GM23248 (cell line): ENCODE data around the gene CNDP2.

DNA sequence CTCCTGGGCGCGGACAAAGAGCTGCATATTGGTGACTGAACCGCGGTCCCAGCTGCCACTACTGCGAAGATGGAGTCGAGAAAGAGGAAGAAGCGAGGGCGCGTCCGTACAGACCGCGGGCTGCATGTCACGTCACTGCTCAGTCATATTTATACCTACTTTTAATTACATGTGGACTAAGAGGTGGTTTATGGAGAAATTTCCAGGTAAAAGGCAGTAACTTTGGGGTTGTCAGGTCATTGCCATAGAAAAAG is 66.9 kb downstream of the DIPK1C start:
- RAMPAGE, long total RNA, result no peak

GRCh38 chr18:74496173-74497511 is at the start of gene CNDP2:
CNDP2 (plus strand) TSS chr18:74496363.
- RAMPAGE, long total RNA, result no peak

DNA sequence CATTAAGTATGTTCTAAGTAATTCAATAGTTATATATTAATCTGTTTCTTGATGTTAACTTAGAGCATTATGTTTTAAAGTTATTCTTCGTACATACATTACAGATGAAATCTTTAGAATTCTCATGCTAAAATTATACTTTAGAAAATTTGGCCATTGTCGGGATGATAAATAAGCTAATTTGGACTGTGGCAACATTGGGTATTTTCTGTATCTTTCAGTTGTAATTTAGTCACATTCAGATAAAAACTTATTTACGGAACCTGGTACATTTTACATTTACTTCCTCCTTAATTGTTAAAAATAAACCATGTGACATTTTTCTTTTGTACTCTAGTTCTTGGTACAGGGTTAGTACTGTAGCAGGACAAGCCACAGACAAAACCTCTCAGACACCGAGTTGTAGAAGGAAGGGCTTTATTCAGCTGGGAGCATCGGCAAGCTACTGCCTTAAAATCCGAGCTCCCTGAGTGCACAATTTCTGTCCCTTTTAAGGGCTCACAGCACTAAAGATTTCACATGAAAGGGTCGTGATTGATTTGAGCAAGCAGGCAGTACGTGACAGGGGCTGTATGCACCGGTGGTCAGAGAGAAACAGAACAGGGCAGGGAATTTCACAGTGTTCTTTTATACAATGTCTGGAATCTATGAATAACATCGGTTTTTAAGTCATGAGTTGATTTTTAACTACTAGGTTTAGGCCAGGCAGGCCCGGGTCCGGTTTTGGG is 4.3 kb downstream of the CNDP2 start:
- RAMPAGE, long total RNA, result no peak

- RAMPAGE, long total RNA, result no peak
These were observed 8.7 kb upstream of the ZNF407 start for GRCh38 chr18:74588882-74589467.

DNA sequence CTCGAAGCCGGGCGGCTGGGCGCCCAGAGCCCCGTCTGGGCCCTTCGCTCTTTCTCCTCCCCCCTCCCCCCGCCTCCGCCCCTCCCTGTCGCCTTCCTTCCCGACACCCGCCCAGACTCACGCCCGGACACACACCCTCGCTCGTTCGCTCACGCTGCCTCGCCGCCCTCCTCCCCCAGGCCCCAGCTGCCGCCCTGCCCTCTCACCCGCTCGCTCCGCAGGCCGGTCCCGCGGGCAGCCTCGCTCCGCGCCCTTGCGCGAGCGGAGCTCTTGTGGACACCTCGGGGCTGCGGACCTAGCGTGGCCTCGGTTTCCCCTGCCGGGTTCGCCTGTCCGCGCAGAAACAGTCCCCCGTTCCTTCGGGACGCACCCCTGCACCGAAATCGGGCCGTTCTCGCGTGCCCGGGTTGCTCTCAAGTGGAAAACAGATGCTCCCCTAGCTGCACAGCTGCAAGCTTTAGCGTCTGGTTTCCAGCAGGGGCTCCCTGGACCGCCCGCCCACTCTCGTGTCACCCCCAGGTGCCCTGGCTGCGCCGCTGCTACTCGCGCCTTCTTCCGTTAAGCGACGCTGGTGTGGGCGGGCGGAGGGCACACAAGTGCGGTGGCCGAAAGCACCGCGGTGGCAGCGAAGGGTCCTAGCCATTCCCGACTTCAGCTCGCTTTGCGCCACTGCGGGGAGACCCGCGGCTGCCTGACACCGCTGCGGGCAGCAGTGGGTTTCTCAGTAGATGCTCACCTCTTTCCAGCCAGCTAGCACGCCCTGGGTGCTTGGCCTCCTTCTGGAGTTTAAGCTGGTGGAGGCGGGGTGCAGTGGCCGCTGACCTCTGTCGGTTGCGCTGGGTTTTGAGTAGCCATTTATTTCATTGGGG is 588 bp downstream of the ZNF407 start:
- RAMPAGE, long total RNA, result no peak

DNA sequence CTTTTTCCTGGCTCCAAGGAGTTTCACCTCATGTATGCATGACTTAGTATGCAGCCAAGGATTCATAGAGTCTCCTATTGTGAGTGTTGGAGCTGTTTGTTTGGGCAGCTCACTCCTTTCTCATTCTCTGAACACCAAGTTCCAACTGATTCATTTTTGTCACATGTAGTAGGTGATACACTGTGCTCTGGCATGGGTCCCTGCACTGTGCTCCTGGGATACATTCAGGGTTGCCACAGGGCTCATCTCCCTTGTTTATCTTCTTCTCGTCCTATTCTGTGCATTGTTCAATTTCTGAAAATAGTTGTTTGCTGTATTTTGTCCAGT is 96.7 kb downstream of the ZNF407 start:
- RAMPAGE, long total RNA, result no peak

DNA sequence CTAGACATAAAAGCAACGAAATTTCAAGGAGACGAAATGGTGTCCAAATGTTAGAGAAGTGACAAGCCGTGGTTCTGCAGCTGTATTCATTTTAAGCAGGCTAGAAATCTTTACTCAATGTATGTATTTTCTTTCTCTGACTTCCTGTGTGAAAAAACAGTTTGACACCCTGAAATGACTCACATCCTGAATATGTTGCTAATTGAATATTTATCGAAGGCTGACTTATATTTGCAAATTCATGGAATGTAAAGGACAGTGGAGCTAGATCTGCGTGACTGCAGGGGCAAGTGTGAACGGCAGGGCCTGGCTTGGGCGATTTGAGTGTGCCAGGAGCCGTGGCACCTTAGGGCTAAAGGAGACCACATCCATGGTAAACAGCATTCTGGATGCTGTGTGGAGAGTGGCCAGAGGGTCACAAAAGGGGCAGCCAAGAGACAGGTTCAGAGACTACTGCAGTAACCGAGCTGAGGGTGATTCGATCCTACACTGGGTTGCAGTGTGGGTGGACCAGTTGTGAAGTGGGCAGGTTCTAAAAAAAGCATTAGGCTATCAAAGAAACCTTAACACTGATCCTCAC is 213.9 kb downstream of the PTGR3 start:
- RAMPAGE, long total RNA, result no peak

GRCh38 chr18:75047242-75047738 is 161.6 kb downstream of the PTGR3 start:
- RAMPAGE, long total RNA, result no peak

- RAMPAGE, long total RNA, result no peak
These were observed 20.0 kb downstream of the TSHZ1 start for GRCh38 chr18:75230571-75230951.

- RAMPAGE, long total RNA, result no peak
These were observed 36.4 kb downstream of the TSHZ1 start for GRCh38 chr18:75246759-75247557.

GRCh38 chr18:75455344-75456688 is 28.3 kb upstream of the SMIM21 start:
- RAMPAGE, long total RNA, result no peak

DNA sequence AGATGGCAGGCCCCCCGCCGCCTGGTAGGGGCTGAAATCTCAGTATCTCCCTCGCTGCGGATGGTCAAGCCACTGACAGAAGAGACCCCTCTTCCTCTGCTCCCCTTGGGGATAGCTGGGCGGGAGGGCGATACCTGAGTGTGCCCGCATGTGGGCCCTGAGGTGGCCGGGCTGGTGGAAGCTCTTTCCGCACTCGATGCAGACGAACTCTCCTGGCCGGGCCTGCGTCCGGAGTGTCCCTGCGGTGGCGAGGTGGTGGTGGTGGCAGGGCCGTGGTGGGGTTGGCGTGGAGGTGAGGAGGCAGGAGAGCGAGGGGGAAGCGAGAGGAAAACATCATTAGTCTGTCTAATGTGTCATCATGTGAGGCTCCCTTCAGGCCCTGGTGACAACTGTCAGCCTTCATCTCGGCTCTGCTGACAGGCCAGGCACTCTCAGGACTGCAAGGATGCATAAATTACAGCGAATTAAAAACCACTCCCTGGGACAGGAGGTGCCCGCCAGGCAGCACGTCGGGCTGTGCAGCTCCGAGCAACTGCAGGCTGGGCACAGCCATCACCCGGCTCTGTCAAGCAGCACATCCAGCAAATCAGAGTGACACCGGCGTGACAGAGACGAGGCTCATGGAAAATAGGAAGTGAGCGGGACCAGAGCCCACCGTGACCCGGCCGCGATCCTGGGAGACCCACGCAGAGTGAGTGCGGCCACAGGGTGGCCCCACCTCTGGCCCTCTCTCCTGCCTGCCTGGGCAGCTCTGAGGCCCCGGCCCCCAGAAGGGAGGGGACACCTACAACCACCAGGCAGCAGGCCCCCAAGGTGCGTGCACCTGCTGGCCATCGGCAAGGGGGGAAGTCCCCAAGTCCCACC is 123.5 kb downstream of the ZNF516 start:
- RAMPAGE, long total RNA, result no peak

- RAMPAGE, long total RNA, result no peak
These were observed 96.5 kb downstream of the ZNF516 start for GRCh38 chr18:76398206-76399356.

DNA sequence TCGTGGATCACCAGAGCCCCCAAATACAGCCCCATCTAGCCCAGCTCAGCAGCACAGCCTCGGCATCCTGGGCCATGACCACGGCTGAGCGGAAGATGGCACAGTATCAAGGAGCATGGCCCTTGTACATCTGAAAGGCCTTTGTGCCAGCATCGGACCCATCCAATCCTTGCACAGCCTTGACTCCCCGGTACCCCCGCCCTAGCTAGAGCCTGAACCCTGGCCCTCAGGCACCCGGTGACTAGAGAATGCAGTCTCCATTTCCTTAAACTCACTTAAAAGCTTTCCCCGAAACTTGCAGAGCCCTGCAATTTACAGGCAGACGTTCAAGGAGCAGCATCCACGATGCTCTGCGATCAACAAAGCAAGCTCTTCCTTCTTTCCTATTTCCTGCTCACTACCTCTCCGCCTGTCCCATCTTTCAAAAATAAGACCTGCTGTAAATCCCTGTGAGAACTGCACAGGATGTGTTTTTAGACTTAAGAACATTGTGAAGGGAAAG is 48.6 kb downstream of the ZNF516 start:
- RAMPAGE, long total RNA, result no peak

- RAMPAGE, long total RNA, result no peak
These were observed 35.8 kb downstream of the ZNF516 start for GRCh38 chr18:76459167-76459652.

GRCh38 chr18:76470469-76471020 is 24.5 kb downstream of the ZNF516 start:
- RAMPAGE, long total RNA, result no peak

DNA sequence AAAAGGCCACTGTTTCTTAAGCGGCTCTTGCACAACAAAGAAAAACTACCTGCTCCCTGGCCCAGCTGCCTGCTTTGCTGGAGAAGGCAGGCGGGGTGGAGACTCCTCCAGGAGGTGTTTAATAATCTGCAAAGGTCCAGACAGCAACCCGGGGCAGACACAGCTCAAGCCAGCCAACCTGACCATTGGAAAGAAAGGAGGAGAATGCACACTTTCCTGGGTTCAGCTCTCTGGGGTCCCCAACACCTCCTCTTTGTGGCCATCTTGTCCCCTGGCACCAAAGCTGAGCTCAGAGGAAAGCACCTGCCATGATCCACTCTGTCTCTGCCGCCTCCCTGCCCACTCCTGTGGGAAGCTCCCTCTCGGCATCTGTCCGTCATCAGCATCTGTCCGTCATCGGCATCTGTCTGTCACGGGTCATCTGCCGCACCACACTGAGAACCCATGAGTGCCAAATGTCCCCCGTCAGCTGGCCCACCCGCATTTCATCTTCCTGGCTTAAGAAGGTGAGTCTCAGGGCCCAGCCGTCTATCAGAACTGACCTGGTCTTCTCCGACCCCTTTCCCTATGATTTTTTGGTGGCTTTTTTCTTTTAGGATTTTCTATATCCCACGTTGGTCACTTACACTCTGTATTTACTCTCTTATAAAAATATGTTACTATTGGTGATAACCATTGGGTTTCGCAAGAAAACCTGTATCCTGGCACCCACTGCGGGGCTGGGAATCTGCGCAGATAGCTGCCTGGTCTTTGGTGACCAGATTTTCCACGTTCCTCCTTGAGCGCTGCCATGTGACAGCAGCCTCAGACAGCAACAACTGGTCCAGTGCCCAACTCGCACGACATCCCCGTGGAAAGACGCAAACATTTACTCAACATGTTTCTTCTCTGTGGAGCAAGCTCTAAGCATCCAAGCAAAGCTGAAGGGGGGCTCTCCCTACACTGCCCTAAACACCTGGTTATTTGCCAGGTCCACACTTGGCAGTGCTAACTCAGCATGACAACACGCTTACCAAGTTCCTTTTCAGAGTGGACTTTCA is 11.6 kb downstream of the ZNF516 start:
- RAMPAGE, long total RNA, result no peak

GRCh38 chr18:76528285-76529391 is 33.6 kb upstream of the ZNF516 start:
- RAMPAGE, long total RNA, result no peak

- RAMPAGE, long total RNA, result no peak
These were observed 125.3 kb upstream of the ZNF516 start for GRCh38 chr18:76620147-76620985.

DNA sequence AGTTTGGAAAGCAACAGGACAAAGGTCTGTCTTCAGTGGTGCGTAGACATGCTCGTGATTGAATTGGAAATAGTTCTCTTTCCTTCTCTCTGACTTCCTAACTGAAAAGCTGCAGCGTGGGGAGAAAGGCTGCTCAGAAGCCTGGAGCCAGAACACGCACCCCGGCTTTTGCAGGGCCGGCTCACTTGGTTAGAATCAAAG is 127.7 kb upstream of the ZNF516 start:
- RAMPAGE, long total RNA, result no peak